CMK (cell line): ENCODE data around the genes PRDM9 and PDZD2.

DNA sequence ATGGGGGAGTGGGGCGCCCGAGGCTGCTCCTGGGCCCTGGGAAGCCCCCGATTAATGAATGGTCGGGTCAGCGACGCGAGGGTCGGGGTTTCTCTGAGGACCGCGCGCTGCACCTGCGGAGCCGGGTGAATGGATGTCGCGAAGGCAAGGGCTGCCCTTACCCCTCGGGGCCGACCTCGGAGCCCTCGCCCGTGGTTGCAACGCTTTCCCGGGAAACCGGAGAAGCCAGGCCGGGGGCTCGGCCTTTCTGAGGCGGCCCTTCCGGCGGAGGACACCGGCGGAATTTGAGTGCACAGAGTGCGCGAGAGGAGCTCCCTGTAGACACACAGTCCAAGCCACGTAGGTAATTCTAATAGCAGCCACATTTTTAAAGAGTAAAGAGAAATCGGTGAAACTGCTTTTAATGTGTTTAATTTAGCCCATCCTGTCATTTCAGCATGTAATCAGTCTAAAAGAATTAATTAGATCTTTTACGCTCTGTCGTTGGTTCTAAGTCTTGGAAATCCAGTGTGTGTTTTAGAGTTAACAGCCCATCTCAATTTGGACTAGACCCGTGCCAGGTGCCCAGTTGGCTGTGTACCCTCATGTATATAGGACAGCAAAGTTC lies 551 bp upstream of the ZNF622 start:
- RRBS: 1% methylated on average over 8 of the region's 37 CpGs

GRCh38 chr5:16474483-16475388 lies 9.1 kb upstream of the ZNF622 start:
- RRBS: no CpG with 5 or more reads among the region's 3 CpGs

DNA sequence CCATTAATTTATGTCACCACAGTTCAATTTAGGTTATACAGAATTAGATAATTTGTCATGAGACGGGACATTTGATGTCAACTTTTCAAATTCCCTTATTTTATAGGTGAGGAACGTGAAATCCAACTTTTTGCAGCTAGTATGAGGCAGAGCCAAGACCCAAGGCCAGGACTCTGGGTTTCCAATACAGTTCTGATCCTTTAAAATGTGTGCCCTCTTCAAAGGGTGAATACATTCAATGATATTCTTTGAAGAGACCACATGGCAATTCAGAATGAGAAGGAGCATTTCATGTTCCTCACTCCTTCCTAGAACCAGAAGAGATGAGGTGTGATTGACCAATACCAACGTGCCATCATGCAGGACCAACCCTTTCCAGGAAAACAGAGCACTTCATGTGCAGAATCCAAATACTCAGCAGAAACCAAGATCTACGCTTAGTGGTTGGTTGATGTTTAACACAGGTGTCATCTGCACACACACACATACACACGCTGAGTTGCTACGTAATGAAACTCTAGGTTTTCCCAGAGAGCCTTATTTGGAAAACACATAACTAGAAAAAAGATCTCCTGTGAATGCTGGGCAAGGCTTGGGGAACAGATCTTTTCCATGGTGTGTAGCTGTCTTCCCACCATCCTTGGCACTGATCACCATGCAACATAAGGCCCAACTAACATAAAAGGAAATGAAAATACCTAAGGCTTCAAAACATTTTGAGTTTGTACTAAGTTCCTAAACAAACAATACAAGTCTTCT lies 21.0 kb upstream of the ZNF622 start:
- RRBS: no CpG with 5 or more reads among the region's 6 CpGs

GRCh38 chr5:16508493-16509541 lies 43.2 kb upstream of the ZNF622 start:
- RRBS: no CpG with 5 or more reads among the region's 18 CpGs

- RRBS: no CpG with 5 or more reads among the region's 5 CpGs
Measured at GRCh38 chr5:16520689-16521326, 55.2 kb upstream of the ZNF622 start.

- RRBS: no CpG with 5 or more reads among the region's 3 CpGs
Measured at GRCh38 chr5:16522144-16522535, 56.5 kb upstream of the ZNF622 start.

- RRBS: no CpG with 5 or more reads among the region's 3 CpGs
Measured at GRCh38 chr5:16574678-16575206, 42.1 kb downstream of the RETREG1 start.

DNA sequence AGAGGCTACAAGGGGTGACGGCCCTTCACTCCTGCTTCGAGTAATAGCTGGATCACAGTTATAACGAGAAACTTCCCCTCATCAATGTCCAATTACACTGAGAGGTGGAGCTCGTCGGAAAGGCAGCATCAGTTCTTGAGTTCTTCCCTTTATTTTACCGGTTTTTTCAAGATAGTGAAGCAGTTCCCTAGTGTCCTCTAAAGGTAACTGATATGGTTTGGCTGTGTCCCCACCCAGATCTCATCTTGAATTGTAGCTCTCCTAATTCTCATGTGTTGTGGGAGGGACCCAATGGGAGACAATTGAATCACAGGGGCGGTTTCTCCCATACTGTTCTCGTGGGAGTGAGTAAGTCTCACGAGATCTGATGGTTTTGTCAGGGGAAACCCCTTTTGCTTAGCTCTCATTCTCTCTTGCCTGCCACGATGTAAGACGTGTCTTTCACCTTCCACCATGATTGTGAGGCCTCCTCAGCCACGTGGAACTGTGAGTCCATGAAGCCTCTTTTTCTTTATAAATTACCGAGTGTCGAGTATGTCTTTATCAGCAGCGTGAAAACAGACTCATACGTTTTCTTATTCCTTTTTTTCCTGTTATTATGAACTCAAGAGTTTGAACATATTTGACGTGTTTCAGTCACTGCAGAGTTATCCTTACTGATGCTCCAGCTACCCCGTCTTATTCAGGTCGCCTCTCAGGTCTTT lies 39.2 kb downstream of the RETREG1 start:
- RRBS: no CpG with 5 or more reads among the region's 19 CpGs

- RRBS: no CpG with 5 or more reads among the region's 5 CpGs
Measured at GRCh38 chr5:16702643-16703360, 86.0 kb upstream of the RETREG1 start.

DNA sequence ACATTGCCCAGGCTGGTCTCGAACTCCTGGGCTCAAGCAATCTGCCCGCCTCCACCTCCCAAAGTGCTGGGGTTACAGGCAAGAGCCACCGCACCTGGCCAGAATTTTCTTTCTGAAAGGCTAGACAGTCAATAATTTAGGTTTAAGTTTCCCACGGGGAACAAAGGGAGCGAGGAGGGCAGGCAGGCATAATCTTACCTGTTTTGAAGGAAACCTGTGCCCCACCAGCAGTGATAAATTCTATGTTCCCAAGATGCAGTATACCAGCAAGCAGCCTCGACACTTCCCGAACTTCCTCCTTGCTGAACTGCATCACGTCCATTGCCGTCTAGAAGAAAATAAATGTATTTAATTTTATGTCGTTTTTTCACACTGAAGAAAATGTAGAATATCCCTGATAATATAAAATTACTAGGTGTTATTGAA lies 152.1 kb upstream of the RETREG1 start:
- RRBS: no CpG with 5 or more reads among the region's 10 CpGs

DNA sequence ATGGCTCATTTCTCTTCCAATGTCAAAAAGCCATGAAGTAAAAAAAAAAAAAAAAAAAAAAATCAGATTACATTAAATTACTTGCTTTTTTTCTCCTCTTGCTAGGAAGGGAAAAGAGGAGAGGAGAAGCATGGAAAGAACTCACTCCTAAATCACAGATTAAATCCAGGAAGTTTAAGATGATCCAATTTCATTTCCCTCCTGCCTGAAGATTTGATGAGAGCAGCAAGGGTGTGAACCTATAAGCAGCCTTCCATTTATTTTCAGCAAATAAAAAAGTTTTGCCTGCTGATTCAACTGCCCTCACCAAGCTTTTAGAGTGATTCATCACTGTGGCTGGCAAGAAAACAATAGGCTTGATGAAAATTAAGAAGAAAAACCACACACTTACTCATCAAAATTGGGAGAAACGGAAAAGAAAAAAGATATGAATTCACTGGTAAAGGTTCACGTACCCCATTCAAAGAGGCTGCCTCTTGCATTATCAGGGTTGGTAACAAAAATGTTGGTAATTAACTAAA lies 19.7 kb downstream of the MYO10 start:
- RRBS: no CpG with 5 or more reads among the region's 2 CpGs

DNA sequence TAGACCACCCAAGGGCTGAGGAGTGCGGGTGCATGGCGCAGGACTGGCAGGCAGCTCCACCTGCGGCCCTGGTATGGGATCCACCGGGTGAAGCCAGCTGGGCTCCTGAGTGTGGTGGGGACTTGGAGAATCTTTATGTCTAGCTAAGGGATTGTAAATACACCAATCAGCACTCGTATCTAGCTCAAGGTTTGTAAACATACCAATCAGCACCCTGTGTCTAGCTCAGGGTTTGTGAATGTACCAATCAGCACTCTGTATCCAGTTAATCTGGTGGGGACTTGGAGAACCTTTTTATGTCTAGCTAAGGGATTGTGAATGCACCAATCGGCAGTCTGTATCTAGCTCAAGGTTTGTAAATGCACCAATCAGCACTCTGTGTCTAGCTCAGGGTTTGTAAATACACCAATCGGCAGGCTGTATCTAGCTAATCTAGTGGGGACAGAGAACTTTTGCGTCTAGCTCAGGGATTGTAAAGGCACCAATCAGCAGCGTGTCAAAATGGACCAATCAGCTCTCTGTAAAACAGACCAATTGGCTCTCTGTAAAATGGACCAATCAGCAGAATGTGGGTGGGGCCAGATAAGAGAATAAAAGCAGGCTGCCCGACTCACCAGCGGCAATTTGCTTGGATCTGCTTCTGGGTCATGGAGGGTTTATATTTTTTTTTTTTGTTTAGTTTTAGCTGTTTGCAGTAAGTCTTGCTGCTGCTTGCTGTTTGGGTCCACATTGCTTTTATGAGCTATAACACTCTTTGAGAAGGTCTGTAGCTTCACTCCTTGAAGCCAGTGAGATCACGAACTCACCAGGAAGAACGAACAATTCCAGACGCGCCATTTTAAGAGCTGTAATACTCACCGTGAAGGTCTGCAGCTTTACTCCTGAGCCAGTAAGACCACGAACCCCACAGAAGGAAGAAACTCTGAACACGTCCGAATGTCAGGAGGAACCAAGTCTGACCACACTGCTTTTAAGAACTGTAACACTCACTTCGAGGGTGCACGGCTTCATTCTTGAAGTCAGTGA lies 126.8 kb upstream of the MYO10 start:
- RRBS: no CpG with 5 or more reads among the region's 21 CpGs

GRCh38 chr5:17216462-17216699 lies 1.1 kb upstream of the BASP1 start:
- RRBS: no CpG with 5 or more reads among the region's 16 CpGs

DNA sequence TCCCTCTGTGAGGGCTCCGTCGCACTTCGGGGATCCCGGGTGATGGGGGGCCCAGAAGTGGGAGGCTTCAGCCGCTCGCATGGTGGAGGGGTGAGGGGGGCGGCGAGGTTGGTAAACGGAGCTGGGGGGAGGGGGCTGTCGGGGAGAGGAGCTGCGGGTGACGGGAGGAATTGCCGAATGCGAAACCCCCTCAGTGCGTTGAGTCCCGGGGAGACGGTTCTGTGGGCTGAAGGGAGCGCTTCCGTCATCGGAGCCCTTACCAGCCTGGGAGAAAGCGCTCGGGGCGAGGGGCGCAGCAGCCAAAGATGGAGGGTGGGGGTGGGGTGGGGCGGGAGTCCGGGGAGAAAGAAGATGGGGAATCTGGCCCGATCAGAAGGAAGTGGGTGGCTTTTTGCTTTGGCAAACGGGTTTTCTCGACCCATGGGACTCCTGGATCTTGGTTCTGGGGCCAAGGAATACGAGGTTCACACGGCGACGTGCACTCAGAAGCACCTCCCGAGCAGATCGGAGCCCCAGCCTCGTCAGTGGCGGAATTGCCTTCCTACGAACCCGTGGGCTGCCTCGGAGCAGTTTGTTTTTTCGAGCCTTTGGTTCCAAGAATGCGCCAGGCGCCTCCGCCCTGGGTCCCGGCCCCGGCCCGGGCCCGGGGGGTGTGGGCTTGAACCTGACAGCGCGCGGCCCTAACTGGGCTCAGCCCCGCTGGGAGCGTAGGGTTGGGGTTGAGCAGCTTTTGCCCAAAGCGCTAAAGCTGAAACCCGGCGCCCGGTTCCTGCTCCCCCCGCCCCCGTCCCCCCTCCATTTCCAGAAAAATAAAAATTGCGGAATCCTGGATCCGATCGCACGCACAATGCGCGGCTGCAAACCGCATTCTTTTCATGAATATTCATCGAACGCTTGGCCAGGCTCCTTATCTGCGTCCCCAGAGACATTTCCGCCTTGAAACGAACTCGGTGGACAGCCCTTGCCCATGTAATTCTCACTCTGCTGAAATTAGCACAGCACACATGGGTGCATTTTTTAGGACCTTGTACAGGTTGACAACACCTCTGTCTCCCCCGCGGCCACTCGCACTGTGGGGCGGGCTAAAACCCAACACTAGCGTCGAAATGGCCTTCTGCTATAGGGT lies 895 bp downstream of the BASP1 start:
- RRBS: under 1% methylated on average over 10 of the region's 78 CpGs

DNA sequence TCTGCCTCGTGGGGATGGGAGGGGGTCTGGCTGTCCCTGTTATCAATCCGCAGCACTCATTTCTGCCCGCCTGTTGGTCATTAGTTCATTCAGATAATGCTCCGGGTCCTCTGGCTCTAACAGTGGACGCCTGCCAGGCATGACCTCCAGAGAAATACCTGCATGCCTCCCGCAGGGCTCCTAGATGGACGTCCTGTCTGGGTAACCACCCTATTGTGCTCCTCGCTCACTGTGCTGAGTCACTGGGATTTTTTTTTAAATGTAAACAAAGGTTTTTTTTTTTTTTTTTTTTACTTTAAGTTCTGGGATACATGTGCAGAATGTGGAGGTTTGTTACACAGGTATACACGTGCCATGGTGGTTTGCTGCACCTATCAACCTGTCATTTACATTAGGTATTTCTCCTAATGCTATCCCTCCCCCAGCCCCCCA lies 116.4 kb downstream of the H3Y2 start:
- RRBS: no CpG with 5 or more reads among the region's 9 CpGs

DNA sequence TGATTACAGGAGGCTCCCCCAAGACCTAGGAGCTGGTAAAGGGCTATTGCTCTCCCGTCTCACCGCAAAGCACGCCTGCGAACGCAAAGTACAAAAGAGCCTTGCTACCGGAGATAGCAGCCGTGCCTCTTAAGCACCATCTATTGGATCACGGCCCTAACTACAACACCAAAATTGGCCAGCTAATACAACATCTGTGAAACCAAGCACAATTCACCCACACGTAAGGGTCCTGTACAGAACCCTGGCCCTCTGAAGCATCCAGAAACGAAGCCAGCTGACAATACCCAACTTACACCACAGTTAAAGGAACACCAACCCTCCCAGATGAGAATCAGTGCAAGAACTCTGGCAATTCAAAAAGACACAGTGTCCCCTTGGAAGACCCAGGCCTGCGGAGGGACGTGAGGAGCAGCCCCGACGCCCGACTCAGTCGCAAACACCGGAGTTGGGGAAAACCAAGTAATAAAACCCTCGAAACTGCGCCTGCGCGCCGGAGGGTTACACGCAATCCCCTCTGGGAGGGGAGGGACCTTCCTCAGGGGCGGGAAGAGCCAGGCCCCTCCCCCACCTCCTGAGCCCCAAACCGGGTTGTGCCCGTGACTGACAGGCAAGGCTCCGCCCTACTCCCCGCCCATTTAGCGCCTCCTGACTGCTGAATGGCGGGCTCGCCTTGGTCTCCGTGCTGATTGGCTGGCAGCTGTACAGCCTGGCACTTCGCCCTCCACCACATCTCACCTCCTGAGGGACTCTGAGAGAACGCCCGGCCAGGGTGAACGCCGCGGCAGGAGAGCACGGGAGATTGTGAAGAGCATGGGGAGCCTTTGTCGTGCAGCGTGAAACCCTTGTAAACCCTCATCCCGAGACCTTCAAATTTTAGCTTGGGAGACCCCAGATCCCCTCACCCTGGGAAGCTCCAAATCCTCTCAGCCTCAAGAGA lies at the start of gene PRDM9:
TSS of gene PRDM9 (plus strand) at position 744 of the 940 bp plus-strand sequence.
- RRBS: 98% methylated on average over 7 of the region's 42 CpGs

- RRBS: no CpG with 5 or more reads among the region's 3 CpGs
Measured at GRCh38 chr5:29382590-29383051, 1810.9 kb upstream of the CDH6 start.

GRCh38 chr5:30223027-30223345 lies 970.5 kb upstream of the CDH6 start:
- RRBS: no CpG with 5 or more reads among the region's 2 CpGs

DNA sequence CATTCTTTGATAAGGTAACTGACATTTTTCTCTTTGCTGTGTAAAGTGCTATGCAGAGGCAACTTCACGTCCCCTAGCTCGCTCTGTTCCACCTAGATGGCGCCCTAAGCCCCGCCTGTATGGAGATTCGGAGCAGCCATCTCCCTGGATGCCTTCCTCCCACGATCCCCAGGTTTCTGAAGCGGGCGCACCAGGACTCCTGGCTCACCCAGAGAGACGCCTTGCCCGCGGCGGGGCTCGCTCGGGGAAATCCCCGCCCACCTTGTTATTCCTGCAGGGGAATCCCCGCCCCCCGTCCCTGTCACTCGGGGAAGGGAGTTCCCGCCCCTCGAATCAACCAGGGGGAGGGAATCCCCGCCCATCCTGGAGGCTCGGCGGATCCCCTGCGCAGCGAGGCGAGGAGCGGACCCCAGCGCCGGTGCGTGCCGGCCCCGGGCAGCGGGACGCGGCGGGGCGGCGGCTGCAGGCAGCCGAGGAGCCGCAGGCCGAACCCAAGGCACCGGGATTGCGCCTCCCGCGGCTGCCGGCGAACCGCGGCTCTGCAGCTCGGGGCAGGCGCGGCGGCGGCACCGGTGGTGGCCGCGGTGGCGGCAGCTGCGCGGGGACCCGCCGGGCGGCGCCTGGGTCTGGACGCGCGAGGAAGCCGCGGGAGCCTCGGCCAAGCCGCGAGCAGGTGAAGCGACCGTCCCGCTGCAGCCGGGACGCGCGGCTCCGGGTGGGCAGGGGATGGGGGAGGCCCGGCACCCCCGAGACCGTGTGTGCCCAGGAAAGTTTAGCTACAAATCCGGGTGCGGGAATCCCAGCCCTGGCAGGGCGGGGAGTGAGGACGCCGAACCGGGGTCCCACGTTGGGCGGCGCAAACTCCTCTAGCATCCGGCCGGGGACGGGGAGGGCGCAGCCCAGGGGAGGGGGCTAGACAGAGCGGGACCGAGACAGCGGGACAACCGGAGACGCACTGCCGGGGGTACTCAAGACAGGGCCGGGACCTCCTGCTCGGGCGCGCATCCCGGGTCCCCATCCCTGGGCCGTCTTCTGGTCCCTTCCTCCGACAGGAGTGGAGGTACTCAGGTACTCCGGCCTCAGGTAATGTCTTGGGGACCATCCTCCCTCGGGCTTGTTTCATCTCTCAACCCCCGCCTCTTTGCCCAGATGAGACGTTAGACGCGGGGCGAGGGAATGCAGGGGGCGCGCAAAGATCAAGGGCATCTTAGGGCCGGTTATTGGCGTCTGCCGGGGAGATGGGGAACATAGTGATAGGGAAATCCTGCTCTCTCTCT lies at the start of gene PDZD2:
TSS of gene PDZD2 (plus strand) at position 367 of the 1,277 bp plus-strand sequence.
- RRBS: 22% methylated on average over 61 of the region's 121 CpGs

GRCh38 chr5:31640090-31640734 lies 1.3 kb downstream of the PDZD2 start:
- RRBS: no CpG with 5 or more reads among the region's 9 CpGs